Parotid gland (tissue), 1 donor: ENCODE measurements around the genes OGT, CXCR3, NHSL2, HDAC8 and FAM236C.

GRCh38 chrX:71217264-71217894, 5.6 kb upstream of the GJB1 start:
- PRO-cap = no peak

GRCh38 chrX:71376812-71377371, 10.7 kb downstream of the TAF1 start:
- PRO-cap = no peak

DNA sequence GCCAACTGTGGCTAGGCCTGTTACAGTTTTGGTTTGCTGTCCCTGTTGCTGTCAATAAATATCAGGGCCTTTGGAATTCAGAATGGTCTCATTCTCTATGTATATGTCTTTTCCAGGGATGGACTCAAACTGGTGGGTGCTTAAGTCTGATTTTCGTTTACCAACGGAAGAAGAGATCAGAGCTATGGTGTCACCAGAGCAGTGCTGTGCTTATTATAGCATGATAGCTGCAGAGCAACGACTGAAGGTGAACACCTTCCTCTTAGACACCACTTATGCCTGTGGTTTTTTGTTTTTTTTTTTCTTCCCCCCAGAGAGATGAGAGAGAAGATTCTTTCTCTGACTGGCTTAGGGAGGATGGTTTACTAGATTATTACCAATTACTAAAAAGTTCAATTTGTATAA, 22.5 kb downstream of the TAF1 start:
- PRO-cap = no peak

GRCh38 chrX:71515017-71515389, 17.9 kb upstream of the OGT start:
- PRO-cap = no peak

DNA sequence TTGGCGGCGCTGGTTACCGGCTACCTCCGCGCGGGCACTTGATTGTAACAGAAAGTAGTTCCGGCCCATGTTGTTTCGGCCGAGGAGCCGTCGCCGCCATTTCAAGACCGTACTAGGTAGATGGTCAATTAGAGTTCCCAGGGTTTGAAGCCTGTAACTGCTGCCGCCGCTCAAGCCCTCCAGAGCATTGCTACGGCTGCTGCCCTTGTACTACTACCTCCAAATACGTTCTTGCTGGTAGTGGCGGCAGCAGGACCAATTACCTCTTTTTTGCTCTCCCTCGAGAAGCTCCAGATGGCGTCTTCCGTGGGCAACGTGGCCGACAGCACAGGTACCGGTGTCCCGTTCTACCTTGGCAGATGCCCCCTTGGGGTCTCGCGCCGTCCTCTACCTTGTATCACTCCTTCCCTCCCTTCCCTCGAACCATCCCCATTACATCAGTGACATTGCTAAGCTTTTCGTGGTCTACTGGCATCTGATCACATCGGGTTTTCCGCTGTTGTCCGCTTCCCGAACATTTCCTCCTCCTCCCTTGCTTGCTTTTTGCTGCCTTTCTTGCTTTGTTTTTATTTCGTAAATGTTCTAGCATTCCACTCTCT, at the start of gene OGT:
Gene OGT, plus strand, starts transcription at position 99 of the 599 bp plus-strand sequence.
- PRO-cap = bidirectional peak, plus-strand start at position 68 of the sequence, minus-strand start outside the sequence

- PRO-cap = no peak
Measured at GRCh38 chrX:71616998-71617899, 1.1 kb downstream of the CXCR3 start.

DNA sequence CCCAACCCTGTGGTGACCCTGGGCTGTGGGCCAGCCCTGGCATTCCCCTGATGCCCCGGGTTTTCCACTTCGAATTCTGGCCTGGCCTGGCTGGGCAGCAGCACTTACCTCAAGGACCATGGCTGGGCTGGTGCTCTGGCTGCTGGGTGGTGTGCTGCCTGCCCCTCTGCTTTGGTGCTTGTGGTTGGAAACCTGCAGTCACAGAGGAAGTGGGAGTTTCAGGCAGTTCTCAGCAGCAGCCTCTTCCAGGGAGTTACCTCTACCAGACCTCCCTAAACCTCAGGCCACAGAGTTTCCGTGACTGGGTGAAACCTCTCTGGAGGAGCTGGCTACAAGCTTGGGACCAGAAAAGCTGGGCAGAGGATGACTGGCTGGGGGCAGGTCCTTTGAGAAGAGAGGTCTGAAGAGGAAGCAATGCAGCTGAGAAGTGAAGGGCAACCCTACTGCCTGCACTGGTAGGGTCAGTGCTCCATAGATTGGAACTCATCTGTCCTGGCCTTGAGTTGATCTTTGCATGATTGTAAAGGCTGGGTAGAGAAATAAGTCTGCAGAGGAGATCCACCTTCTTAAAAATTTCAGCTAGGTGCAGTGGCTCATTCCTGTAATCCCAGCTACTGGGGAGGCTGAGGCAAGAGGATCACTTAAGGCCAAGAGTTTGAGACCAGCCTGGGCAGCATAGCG, at the start of gene CXCR3:
Gene CXCR3, minus strand, starts transcription at position 182 of the 681 bp plus-strand sequence.
- PRO-cap = no peak

- PRO-cap = unidirectional peak, plus-strand start at chrX:71910845
Measured at GRCh38 chrX:71910360-71910985, at the start of gene NHSL2. NHSL2 (plus strand) TSS chrX:71910845.

- PRO-cap = no peak
Measured at GRCh38 chrX:71997189-71997731, 86.6 kb downstream of the NHSL2 start.

- PRO-cap = no peak
Measured at GRCh38 chrX:72108147-72108758, 73.3 kb upstream of the PIN4 start.

GRCh38 chrX:72123369-72124457, 57.8 kb upstream of the PIN4 start:
- PRO-cap = no peak

DNA sequence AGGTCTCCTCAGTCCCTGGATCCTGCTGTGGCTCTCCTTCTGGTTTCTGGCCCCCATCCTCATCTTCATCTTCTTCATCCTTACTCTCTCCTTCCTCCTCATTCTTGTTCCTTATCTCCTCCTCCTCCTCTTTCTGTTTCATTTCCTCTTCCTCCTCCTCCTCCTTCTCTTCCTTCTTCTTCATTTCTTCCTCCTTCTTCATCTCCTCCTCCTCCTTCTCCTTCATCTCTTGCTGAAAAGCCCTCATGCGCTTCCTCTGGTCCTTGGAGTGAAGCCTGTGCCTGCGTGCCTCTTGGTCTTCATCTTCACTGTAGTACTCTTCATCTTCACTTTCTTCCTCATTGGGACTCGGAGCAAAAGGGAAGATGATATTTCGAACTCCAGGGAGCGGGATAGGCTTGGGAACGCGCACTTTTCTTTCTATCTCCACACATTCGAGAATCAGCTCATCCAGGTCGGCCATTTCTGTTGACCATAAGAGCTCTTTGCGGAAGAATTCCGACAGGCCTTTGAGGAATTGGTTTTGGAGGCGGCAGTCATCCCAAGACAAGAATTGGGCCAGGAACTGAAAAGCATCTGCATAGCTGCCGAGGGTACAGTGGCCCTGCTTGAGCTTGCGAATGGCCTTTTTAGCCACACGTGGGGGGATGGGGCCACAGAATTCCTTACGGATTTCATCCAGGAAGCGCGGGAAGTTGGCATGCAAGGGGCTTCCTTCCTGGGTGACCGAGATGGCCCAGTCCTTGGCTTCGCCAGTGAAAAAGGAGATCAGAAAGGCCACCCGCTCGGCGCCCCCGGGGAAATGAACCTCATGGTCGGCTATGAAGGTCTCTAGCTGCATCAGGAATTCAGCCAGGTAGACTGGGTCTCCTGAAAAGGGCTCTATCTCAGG, 51.1 kb upstream of the PIN4 start:
- PRO-cap = no peak

- PRO-cap = no peak
Measured at GRCh38 chrX:72273559-72274008, 3.5 kb downstream of the RPS4X start.

GRCh38 chrX:72384118-72384818, 78.6 kb upstream of the CITED1 start:
- PRO-cap = no peak

DNA sequence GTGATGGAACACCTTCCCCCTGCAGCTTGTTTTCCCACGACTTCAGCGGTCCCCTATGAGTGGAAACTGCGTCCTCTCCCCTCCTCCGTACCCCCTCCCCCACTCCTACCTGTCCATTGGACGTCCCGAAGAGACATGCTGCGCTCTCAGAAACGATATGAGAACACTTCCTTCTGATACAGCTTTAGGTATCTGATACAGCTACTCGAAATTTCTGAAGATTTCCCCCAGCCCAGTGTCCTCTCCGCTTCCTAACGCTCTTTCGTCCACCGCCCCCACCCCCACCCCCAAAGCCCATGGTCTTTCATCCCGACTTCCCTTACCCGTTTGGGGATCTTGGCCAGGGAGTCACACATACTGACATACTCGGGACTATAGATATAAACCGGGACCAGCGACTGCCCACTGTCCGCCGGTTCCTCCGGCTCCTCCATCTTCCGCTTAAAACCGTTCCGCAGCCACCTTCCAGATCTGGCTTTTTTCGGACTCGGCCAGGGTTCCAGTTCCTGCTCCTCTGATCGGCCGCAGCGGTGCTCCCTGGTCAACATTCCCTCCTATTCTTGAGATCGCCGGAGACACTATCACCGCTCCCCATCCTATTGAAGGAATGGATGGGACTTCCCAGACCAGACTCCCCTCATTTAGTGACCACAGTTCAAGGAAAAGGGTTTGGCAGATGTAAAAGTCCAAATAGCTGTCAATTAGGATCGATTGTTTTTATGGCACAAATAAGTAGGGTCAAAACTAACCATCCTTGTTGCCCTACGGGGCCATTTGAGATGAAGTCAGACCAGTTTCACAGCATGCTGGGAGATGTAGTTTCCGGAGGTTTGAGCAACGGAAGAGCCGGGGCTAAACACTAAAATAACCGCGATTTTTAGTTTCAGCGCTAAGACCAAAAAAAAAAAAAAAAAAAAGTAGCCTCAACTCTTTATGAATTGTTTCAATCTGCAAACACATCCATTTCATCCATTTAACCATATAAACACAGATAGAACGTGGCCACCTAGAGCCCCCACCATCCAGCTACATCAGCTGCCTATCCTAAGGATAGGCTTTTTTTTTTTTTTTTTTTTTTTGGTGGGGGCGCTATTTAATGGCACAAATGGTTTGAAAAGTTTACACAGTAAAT, at the start of gene HDAC8:
Gene HDAC8, minus strand, starts transcription at position 516 of the 1,132 bp plus-strand sequence.
- PRO-cap = no peak

DNA sequence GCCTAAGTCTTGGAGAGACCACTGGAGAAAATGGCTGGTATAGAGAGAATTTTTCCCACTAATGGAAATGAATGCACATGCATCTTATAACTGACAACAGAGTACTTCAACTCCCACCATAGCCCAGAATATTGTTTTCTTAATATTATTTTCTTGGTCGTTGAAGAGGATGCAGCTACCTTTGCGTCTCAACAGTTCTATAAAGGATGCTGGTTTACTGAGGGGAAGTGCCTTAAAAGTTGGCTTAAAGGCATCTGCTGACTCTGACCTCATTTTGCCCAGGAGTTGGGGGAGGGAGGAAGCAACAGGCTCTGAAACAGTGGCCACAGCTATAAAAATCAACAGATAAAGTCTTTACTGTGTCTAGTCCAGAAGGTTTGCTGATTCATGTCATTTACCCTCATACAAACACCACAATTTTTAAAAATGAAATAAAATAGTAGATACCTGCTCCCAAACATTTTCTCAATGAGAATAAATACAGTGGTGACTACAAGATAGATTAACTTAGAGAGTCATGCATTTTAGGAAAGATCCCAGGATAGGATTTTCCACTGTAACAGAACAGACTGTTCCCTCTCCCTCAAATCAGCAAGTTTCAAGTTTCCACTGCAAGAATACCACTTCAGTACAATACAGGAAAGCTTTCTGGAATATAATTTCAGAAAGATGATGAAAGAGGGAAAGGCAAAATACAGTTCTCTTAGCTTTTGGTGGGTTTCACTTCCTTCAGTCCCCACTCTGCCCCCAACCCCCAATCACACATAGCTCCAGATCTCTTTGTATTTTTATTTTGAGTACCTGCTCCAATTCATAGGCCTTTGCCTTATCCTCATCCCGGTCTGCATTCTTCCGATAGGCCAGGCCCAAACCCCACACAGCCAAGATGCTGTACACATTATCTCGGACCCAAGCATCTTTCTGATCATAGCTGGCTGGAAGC, 1.9 kb downstream of the PHKA1 start:
- PRO-cap = no peak

DNA sequence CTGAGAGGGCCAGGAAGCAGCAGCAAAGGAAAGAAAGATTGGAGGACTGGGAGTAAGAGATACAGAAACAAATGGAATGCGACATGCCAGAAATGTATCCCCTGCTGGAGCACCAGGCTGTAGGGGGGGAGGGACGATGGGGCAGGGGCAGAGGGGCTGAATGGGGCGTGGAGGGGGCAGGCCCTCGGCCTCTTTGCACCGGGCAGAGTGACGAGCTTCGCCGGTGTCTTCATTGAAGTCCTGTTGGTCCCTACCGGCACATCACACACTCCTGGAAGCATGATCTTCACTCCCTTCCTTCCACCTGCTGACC, at the start of gene FAM236C:
Gene FAM236C, plus strand, starts transcription at position 180 of the 313 bp plus-strand sequence.
- PRO-cap = no peak

- PRO-cap = no peak
Measured at GRCh38 chrX:73826447-73826960, 263.5 kb downstream of the CHIC1 start.

DNA sequence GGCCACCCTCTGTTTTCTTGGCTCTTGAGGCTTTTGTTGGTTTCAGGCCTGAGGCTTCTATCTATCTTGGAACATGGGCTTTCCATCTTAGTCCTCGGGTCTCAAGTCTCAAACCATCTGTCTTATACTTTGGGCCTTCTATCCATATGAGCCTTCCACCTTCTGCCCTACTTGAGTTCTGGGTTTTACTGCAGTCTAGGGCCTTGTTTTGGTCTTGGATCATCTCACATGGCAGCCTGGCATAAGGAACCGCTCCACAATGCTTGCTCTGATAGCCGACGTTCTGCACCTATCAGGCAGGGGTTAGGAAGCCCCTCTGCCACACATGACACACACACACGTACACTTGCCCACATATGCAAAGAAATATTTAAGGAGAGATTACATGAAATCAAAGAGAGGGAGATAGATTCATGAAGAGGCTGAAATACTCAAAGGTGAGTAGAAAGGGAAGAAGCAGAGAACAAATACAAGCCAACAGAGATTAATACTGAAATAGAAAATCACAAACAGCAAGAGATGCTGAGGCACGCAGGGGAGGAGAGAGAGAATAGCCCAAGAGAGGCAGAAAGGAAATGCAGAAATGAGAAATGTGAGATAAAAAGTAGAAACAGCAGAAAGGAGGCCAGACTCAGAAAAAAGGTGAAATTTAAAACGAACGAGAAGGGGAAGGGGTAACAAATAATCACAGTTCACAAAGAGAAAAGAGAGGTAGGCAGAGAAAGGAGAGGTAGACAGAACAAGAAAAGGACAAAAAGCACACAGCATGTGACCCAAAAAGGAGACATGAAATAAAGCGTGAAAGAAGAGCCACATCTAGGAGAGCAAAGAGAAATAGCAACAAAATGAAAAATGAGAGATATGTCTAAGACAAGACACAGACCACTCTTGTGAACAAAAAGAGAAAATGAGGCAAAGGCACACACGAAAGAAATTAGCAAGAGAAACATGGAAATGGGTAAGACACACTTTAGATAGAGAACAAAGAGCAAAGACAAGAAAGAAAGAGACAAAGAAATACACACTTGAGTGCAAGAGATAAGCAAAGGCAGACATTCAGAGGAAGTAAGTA, 264.3 kb downstream of the CHIC1 start:
- PRO-cap = no peak

DNA sequence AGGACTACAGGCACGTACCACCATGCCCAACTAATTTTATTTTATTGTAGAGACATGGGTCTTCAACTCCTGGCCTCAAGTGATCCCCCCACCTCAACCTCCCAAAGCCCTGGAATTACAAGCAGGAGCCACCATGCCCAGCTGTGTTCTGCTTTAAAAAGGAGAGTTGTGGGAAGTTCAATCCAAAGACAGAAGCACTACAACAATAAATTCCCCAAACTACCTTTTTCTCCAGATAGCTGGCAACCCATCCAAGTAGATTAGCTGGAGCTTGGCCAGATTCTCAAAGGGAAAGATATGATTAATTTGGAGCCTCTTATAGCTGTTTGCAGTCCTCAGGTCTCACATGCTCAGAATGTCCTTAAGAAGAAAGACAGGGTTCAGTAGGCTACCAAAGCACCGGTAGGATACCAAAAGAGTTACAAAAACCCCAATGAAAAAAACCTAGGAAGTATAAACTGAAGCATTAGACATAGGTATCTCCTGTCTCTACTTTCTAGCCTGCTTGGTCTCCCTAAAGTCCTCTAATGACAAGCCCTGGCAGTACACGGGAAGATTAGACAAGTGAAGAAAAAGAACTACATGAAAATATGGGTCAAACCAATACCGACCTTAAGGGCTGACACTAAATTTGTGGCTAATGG, 270.1 kb downstream of the CHIC1 start:
- PRO-cap = no peak